Upper lobe of left lung (tissue), 5 donors: ENCODE measurements around a stretch of chr12.

GRCh38 chr12:132488992-132489574, 868 bp upstream of the FBRSL1 start:
- PRO-cap, 2 experiments, result no peak in any of the 2 experiments
- RAMPAGE, long total RNA, 4 experiments, result no peak in any of the 4 experiments

- PRO-cap, 2 experiments, result no peak in any of the 2 experiments
- RAMPAGE, long total RNA, 4 experiments, result no peak in any of the 4 experiments
Measured at GRCh38 chr12:132552094-132553173, 57.9 kb downstream of the LRCOL1 start.

- PRO-cap, 2 experiments, result no peak in any of the 2 experiments
- RAMPAGE, long total RNA, 4 experiments, result no peak in any of the 4 experiments
Measured at GRCh38 chr12:132742885-132743540, 18.6 kb downstream of the ANKLE2 start.

DNA sequence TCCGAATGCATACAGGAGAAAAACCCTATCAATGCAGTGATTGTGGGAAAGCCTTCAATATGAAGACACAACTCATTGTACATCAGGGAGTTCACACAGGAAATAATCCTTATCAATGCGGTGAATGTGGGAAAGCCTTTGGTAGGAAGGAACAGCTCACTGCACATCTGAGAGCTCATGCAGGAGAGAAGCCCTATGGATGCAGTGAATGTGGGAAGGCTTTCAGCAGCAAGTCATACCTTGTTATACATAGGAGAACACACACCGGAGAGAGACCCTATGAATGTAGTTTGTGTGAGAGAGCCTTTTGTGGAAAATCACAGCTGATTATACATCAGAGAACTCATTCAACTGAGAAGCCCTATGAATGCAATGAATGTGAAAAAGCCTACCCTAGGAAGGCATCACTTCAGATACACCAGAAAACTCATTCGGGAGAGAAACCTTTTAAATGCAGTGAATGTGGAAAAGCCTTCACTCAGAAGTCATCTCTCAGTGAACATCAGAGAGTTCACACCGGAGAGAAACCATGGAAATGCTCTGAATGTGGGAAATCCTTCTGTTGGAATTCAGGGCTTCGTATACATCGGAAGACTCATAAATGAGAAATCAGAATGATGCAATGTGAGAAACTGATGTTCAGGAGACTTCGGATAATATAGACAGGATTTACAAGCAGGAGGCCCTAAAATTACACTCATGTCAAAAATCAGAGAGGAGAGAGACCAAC, 24.9 kb downstream of the ZNF26 start:
- PRO-cap, 2 experiments, result no peak in any of the 2 experiments
- RAMPAGE, long total RNA, 4 experiments, result no peak in any of the 4 experiments

GRCh38 chr12:133084182-133085002, 3.7 kb downstream of the ZNF140 start:
- PRO-cap, 2 experiments, result no peak in any of the 2 experiments
- RAMPAGE, long total RNA, 4 experiments, result start-site peak on the plus strand in 2 of 4 experiments, at chr12:133084401-133084799 at its widest, 5 to 9 reads per replicate